Jejunum (tissue), 1 donor: ENCODE results near the genes DBX1, PRMT3, NELL1, LIN7C, BDNF and KCNA4.

DNA sequence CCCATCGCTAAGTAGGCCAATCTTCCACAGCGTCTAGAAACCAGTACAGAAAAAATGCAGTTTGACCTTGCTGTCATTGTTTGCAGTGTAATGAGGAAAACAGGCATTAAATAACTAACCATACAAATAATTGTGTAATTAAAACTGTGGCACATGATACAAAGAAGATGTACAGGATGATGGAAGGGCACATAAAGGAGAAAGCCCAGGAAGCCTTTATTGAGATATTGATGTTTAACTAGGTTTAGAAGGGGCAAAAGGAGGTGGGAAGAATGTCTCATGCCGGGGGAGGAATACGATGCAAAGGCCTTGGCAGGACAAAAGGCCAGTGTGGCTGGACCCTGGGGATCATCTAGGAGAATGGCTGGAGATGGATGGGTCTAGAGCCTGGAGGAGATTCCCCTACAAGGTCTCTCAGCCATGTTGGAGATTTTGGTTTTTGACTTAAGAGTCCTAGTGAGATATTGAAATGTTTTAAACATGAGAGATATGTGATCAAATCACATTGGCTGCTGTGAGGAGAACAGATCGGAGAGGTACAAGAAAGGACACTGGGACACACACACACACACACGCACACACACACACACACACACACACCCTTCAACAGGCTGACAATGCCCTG lies 200.2 kb upstream of the E2F8 start:
- PRO-cap, result no peak

DNA sequence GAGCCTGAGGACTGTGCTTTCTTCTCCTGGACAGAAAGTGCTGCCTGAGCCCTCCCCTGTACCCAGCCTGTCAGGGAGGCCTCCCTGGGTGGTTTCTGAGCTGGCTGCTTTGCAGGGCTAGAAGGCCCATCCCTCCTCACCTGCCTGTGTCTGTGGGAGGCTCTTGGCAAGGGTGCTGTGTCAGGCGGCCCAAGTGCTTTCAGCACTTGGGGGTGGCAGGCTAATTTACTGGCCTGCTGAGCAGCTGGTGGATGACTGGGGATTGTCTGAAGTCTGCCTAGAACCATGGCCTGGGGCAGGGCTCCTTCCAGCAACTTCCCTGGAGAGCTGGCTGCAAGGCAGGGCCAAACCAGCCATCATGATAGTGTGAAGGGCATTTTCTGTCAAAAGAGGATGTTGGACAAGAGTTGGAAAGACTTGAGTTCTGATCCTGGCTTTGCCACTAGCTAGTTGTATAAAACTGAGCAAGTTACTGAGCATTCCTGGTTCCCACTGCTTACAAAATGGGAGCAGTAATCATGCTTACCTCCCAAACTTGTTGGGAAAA lies 138.9 kb upstream of the NAV2 start:
- PRO-cap, result no peak

GRCh38 chr11:19703130-19703634 lies 9.5 kb upstream of the NAV2 start:
- PRO-cap, result no peak

- PRO-cap, result no peak
Measured at GRCh38 chr11:19751009-19751587, 38.5 kb downstream of the NAV2 start.

DNA sequence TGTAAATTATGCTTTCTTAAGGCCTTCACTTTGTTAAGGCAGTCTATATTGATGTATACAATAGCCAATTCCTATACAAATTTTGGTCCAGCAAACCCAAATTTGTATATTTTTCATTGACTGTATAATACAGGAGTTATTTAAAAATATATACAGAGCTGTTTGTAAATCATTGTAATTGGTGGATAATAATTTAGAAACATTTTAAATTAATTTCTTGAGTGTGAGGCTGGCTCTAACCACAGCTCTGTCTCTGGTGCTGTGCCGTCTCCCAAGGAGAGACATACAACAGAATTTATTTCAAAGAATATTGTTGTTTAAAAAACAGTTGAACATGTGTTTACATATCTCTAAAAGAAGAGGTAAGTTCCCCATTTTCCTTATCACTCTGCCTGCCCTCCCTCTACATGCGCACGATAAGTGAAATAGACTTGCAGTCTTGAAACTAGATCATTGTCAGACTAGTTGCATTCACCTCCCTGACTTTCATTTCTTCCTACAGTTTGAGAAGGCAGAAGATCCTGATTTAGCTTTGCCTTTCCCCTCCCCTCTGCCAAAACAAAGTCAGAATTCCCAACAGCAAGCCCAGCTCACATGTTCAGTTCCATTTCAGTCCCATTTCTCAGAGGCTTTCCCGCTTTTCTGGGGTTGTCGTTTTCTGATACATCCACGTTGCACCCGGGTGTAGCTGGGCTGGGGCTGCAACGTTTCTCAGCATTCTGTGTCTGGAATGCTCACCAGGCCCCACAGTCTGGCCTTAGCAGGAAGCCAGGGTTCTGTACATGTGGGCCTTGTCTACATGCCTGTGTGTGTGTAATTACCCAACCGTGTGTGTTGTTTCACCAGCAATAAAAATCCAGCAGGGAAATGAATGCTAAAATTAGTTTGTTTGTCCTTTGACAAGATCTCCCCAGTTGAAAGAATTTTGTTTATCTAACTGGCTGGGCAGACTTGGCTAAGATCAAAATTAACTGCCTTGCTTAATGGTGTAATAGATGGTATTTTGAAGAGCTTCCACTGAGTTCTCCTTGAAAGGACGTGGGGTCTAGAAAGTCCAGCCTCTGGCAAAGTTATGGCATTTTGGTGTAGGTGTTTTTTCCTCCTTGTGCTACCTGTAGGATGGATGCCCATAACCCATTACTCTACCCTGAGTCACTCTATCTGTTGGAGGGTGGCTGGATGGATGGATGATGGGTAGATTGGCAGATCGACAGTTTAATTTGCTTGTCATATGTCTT lies 179.2 kb downstream of the DBX1 start:
- PRO-cap, result no peak

GRCh38 chr11:20022441-20022667 lies 137.9 kb downstream of the DBX1 start:
- PRO-cap, result no peak

- PRO-cap, result no peak
Measured at GRCh38 chr11:20024034-20024929, 136.0 kb downstream of the DBX1 start.

DNA sequence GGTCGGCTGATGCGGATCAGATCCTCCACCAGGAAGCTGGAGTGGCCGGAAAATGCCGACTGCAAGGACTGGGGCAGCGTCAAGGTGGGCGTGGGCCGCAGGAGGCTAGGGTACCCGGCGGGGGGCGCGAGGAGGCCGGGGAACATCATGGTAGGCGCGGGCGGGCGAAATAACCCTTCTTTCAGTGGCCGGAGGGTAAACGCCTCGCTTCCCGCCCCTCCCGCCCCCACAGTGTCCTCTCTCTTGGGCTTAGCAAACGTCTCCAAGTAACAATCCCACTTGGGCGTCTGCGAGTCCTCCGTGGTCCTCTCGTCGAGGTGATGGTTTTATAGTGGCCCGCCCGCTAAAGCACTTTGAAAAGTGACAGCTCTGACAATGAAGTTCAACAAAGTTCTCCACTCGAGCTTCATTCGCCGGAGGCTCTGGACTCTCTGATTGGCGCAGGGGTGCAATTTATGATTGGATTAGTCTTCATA lies at the start of gene DBX1:
DBX1 (minus strand) TSS at position 300 of the 476 bp plus-strand sequence.
- PRO-cap, result no peak

GRCh38 chr11:20387078-20387798 lies at the start of gene PRMT3:
Gene PRMT3, plus strand, starts transcription at chr11:20387716.
- PRO-cap, result bidirectional peak, plus-strand start at chr11:20387574, minus-strand start at chr11:20387472

GRCh38 chr11:20483952-20484584 lies 96.6 kb downstream of the PRMT3 start:
- PRO-cap, result no peak

- PRO-cap, result no peak
Measured at GRCh38 chr11:20668863-20669763, at the start of gene NELL1. Gene NELL1, plus strand, starts transcription at chr11:20669586.

- PRO-cap, result no peak
Measured at GRCh38 chr11:26522987-26523493, 49.0 kb downstream of the MUC15 start.

DNA sequence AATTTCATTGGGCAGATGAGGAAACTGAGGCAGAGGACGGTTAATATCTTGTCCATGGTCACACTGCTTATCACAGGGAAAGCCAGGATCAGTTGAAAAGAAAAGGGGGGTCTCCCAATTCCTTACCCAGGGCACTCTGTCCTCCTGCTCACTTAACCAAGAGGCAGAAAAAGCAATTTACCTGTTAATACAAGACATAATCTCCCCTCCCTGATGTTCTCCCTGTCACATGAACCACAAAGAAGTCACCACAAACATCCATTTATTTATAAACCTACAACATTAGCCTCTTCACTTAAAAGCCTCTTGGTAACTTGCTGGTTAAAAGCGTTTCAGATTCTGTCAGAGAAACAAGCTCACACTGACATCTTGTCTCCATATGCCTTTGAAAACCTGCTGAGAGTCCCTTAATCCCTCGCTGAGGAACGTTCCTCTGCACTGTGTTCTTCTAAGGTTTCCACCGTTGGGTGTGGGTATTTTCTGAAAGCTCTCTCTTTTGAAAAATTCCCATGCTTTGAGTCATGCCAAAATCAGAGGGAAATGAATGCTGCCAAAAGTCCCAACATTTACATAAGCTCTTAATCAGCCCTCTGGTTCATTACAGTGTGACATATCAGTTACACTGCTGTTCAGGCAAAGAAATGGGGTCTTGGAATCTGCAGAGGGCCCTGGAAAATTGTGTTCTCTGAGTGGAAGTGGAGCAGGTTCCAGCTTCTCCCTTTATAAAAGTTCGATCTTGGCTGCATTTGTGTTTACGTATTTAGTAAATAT lies 149.8 kb downstream of the CCDC34 start:
- PRO-cap, result no peak

DNA sequence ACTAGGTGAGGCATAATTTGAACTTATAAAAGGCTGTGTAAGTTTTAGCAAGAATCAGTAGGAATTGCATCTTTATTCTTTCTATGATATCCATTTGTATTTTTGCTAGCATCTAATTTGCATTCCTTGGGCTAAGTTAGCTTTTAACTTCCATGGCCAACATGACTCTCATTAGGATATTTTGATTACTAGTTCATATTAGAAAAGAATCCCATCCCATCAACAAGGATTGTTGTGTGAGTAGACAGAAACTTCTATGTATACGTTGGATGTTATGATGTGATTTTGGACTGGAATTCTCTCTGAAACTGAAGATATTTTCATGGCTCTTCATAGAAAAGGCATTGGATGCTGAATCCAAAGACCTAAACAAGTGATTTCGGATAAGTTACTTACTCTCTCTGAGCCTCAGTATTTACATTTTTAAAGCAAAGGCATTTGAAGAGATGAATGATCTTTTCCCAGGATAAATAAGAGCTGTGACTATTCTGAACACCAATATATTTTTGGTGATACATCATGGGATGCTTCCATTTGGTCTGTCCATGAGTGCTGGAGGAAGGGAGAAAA lies 104.7 kb downstream of the CCDC34 start:
- PRO-cap, result no peak

DNA sequence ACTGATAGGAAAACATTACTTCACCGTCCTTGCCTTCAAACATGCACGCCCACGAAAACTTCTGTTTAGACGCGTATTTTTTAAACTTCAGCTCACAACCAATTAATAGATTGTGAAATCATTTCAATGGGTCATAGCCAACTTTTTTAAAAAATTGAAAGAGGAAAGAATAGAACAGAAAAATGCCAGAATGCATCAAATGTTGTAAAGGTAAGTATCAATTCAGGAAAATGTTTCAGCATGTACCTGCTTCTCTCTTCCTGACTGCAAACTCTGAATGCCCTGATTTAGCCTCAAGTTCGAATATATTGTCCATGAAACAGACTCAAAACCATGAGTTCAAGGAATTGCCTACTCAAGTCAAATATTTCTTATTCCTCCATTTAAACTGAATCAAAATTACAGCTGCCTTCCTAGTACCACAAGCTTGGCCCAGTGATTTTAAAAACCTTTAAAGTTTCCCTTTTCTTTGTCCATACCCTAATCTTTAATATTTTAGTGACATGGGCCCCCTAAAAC lies 50.2 kb downstream of the LGR4 start:
- PRO-cap, result no peak

- PRO-cap, result no peak
Measured at GRCh38 chr11:27469544-27469980, 3.0 kb downstream of the LGR4 start.

DNA sequence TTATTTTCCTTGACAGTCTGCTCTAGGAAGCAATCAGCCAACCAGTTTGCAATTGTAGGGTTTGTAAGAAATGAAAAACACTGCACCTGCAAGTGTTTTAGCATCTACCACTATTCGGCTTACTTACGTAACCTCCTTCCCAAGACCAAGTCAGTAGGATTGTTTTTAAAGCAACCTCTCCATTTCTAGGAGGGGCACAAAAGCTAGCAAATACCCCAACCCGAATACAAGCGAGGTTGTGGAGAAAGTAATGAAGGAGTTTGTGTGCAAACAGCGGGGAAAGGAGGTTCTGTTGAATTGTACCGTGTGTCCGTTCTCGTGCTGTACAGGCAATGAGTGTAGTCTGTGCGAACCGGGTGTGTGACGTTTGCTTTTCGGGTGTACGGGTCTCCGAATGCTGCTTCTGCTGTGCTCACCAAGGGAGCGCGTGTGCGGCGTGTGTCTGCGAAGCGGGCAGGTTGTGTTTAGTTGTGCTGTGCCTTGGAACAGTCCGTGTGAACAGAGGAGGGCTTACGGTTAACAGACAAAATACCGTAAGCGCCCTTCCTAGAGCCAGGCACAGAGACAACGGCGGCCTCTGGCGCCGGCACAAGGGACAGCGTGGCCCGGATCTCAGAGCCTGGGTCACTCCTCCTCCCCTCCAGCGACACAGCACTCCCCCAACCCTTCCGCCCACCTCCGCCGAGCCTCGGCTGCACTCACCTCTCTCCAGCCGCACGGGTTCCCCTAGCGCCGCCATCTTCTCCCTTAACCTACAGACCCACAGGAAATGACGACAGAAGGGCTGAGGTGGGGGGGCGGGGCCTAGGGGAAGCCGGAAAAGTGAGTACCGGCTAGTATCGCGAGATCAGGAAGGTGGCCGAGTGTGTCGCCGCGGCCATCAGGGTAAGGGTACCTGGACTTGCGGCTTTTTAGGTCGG lies at the start of gene LIN7C:
LIN7C (minus strand) TSS at position 756 of the 920 bp plus-strand sequence.
- PRO-cap, result bidirectional peak, plus-strand start at position 839 of the sequence, minus-strand start at position 749 of the sequence

GRCh38 chr11:27673864-27674368 lies 26.3 kb downstream of the BDNF start:
- PRO-cap, result no peak

GRCh38 chr11:27699998-27701111 lies at the start of gene BDNF:
Gene BDNF, minus strand, starts transcription at chr11:27700455.
- PRO-cap, result bidirectional peak, plus-strand start at chr11:27700601, minus-strand start at chr11:27700455

DNA sequence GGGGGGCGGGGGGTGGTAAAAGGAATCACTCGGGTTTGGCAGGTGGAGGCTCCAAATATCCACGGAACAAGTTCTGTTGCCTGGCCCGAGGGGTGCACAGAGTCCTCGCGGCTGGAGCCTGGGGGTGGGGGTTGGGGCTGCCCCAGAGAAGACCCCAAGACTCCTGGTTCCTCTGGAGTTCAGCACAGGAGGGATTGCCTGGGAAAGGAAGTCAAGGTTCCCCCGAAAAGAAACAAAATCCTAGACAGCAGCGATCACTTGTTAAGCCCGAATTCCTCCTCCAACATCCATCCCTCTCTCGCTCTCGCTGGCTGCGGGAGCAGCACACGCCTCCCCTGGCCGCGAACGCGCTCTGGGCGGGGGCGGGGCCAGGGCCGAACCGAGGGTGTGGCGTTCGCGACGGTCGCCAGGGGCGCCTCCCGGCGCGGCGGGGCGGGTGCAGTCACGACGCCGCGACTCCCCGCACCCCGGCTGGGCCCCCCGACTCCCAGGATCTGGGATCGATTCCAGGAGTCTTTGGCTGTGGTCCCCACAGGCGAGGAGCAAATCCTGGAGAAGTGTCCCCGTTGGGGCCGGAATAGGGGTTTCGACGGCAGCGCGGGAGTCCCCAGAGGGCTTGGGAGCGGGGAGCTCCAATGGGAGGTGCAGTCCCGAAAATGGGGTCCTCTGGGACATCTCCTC lies at the start of gene KCNA4:
KCNA4 (minus strand) TSS at position 354 of the 681 bp plus-strand sequence.
- PRO-cap, result no peak